Choroid plexus epithelial cell (primary cell): ENCODE data around the genes FOXN1 and SDF2.

GRCh38 chr17:28266230-28266572 is 52.8 kb upstream of the TMEM97 start:
- RRBS: no CpG with 5 or more reads among the region's 16 CpGs

DNA sequence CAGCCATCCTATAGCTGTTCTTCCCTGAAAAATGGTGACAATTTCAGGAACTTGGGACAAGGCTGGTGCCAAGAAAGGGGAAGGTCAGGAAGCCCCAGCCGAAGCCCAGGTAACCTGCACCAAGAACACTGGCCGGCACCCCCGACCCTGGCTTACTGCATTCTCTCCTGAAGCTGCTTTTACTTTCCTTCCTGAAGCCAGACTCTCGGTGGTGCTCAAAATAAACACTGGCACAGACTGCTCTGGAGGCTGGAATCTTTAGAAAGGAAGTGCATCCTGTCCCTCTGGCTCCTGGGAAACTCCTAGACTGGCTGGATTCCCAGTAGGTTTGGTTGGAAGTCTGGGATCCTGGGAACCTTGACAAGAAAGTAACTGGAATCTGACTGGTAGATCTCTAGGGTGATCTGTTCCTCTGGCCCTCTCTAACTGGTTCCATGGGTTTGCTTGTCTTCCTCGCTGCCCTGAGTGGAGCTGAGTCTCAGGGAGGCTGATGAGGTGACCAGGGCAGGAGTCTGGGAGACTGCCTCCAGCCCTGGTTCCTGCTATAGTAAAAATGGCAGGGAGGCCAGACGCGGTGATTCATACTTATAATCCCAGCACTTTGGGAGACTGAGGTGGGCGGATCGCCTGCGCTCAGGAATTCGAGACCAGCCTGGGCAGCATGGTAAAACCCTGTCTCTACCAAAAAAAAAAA is 3.0 kb downstream of the TNFAIP1 start:
- RRBS: no CpG with 5 or more reads among the region's 11 CpGs

DNA sequence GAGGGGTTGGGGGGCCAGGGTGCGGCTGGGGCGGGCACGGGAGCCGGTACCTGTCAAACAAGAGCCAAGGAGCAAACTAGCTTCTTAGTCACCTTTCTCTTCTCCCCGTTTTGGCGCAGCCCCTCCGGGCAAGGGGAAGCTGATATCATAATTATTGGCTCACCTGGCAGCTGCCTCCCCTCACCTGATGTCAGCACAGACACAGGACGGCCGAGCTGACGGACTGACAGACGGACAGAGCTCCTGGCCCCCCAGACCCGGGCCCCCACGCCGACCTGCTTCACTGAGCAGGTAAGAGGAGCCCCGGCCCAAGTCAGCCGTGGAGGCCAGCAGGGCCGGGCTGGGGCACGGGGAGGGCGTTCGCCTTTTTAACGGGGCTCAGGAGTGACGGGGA is at the start of gene FOXN1:
Gene FOXN1 (plus strand): TSS at position 196 of the 394 bp plus-strand sequence.
- RRBS: 78% methylated on average over 8 of the region's 22 CpGs

DNA sequence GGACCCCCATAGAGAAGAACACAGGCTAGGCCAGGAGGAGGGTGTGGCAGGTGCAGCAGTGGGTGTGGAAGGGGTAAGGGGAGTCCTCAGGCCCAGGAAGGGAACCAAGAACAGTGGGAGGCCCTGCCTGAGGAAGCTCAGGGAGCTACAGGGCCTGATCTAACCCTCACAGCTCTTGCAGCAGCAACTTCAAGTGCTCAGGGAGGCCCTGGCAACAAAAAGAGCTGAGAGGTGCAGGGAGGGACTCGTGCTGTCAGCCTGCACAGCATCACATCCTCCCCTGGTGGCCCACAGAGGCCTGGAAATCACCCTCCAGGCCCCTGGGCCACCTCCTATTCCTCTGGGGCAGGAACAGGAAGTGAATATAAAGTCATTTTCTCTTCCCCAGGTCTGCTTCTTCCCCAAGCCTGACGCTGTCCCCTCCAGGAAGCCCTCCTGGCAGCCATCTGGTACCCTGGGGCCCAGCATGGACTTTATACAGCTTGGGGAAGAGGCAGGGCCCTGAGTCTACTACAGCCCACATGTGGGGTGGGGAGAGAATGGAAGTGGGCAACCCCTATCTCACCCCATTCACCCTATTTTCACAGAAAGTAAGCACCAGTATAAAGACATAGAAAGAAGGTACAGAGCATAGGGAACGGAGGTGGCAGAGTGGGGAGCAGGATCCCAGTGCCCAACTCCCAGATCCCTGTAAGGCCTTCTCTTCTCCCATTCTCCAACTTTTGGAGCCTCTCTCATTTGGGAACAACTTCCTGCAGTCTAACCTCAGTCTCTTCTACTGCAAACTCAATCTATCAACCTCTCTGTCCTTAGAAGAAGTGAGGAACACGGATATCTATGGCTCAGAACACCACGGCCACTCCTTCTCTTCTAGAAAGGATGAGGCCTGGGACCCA is 2.6 kb downstream of the UNC119 start:
- RRBS: no CpG with 5 or more reads among the region's 5 CpGs

GRCh38 chr17:28631595-28632142 is 13.3 kb downstream of the BLTP2 start:
- RRBS: no CpG with 5 or more reads among the region's 6 CpGs

- RRBS: 2% methylated on average over 16 of the region's 37 CpGs
Observed at GRCh38 chr17:28645253-28645828, 383 bp upstream of the BLTP2 start.

DNA sequence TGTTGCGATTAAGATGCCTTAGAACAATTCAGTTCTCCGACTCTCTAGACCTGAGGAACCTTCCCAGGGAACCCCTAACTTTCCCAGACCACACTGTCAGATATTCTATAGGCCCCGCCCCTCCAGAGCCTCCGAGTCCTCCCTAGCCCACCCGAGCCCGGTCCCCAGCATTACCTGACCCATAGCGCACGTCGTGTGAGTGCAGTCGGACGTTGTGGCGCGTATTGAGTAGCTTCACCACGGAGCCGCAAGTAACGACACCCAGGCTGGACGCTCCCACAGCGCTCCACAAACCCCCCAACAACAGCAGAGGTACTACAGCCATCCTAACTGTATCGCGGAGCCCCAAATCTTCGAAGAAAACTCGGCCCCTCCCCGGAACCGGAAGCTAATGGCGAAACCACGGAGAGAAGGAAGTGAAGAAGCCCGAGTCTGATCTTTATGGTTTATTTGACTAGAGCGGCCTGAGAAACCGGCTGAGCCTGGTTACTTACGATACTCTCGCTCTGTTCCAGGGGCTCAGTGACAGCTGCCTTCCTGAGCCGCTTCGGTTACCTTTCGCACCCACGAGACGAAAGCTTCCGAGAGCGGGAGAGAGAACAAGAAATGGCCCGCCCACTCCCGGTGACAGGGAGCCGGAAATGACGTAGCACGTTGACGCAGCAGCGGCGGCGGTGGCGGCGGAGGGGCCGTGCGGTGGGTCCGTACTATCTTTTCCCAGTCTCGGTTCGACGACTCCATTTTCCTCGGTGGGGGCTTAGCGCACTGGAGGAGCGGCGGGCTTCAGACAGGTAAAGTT is at the start of gene SDF2:
Gene SDF2 (minus strand): TSS at position 355 of the 799 bp plus-strand sequence.
- RRBS: 1% methylated on average over 5 of the region's 59 CpGs

DNA sequence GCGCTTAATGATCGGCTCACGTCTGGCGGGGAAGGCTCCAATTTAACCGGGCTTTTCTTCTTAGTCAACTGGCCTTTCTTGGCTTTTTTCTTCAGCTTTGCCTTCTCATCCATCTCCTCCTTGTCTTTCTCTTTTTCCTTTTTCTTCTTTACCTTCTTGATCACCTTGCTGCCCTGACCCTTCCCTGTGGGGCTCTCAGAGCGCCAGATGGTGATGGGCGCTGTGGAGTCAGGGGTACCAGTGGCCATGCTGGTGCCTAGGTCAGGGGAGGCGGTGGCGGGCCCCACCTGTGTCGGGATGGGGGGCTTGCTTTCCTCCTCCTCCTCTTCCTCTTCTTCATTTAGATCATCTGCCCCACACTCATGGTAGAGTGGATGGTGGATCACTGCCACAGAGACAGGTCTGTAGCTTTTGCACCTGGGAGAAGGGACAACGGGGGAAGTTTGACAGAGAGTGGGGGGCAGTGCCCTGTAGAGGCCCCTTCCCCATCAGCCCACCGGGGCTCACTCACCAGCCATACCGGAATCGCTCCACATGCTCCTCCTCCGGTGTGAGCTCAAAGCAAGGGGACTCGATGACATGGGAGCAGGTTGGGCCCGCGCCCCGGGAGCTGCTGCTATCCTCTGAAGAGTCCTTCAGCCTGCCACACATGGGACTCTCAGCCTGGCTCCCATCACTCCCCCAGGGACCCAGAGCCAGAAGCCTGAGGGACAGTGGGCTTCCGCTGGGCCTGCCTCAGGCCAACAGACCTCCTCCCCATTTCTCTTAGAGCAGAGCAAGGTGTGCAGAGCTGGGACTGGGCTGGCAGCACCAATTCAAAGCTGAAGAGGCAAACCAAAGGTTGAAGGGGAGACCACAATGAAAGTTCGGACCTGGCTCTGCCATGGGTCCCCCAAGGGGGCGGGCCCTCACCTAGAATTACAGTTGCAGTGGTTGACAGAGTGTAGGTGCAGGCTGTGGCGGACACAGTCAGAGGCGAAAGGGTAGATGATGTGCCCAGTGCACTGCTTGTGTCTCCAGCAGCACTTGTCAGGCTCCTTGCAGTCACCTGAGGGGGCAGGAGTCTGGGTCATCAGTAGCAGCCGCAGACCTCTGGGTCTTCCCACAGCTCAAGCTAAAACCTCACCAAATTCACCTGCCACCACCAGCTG is 7.5 kb downstream of the PROCA1 start:
- RRBS: 92% methylated on average over 8 of the region's 25 CpGs

DNA sequence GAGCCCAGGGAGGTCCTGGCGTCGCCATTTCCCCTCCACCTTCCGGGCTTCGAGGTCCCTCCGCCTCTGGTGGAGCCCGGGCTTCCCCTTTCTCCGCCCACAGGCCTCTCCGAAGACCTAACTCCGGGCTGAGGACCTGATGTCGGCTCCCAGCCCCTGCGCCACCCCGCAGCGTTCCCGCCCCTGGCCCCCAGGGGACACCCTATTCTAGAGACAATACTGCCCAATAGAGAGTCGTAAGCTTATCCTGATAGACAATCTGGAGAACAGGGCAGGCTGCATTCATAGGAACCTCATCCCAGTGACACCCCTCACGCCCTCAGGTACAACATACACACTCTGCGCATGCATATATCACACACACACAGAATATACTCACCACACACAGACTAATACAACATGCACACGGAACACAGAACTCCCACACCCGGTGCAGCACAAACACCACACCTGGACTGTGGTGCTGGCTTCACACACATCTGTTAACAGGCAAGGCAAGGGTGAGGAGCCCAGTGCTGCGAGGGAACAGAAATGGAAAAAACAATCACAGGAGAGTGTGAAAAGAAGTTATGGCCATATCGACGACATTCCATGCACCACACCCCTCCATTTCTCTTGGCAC is 693 bp upstream of the PROCA1 start:
- RRBS: no CpG with 5 or more reads among the region's 22 CpGs

GRCh38 chr17:28722695-28723955 is 2.9 kb downstream of the TLCD1 start:
- RRBS: no CpG with 5 or more reads among the region's 11 CpGs

DNA sequence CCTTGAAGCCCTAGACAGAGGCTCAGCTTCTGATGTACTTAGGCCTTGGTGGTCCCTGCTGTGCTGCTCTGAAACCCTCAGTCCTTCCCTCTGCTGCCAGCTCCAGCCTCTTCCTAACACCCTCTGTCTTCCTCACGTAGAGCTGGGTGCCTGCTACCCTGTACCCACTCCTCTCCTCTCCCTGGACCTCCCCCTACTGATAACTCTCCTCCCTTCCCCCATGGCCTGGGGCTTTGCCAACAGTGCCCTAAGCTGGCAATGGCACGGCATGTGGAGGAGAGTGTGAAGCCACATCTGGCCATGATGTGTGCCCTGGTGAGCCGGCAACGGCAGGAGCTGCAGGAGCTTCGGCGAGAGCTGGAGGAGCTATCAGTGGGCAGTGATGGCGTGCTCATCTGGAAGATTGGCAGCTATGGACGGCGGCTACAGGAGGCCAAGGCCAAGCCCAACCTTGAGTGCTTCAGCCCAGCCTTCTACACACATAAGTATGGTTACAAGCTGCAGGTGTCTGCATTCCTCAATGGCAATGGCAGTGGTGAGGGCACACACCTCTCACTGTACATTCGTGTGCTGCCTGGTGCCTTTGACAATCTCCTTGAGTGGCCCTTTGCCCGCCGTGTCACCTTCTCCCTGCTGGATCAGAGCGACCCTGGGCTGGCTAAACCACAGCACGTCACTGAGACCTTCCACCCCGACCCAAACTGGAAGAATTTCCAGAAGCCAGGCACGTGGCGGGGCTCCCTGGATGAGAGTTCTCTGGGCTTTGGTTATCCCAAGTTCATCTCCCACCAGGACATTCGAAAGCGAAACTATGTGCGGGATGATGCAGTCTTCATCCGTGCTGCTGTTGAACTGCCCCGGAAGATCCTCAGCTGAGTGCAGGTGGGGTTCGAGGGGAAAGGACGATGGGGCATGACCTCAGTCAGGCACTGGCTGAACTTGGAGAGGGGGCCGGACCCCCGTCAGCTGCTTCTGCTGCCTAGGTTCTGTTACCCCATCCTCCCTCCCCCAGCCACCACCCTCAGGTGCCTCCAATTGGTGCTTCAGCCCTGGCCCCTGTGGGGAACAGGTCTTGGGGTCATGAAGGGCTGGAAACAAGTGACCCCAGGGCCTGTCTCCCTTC is 5.3 kb downstream of the TRAF4 start:
- RRBS: 23% methylated on average over 2 of the region's 26 CpGs

DNA sequence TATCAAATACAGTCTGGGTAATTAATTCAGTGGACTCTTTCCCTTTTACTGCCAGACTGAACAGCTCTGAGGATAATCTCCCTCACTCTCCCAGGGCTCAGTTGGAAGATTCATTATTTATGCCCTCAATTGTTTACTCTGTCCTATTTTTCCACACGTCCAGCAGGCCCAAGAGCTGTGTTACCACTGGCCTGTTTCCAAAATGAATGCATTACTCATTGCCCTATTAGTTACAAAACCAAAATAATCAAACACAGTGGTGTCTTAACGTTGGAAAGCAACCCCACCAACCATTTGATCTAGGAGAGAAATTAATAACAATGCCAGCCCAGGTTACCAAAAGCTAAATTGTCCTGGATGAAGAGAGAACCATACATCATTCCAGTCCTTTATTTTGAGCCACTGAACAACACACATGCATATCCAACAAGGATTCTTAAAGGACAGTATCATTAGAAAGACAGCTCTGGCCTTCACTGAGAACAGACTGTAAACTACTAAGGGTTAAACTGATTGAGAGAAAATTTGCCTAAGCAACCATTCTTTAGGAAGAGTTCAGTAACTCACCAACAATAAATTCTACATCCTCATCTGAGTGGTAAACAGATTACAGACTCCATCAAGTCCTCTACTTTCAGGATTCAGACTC is 34.5 kb downstream of the FAM222B start:
- RRBS: no CpG with 5 or more reads among the region's 2 CpGs

DNA sequence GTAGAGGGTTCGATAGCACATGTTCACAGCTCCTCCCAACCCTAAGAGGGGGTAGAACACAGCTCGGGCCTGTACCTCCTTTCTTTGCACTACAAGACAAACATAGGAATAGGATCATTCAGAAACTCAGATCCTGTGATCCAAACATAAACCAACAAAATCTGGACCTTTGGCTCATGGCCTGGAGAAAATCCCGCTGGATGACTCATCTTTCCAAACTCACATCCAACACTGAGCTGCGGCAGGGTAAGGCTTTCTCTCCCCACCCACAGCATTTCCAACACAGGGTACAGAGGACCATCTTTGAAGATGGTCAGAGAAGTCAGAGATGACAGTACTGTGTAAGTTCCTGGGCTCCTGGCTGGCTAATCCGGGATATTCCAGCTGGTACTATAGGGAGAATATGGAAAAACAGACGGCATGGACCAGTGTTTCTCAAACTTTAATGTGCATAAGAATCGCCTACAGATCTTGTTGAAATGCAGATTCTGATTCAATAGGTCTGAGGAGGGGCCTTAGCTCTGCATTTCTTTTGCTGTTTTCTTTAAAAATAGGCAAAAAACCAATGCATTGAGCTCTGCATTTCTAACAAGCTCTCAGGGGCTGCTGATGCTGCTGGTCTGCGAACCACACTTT is 6.0 kb upstream of the DHRS13 start:
- RRBS: no CpG with 5 or more reads among the region's 8 CpGs

DNA sequence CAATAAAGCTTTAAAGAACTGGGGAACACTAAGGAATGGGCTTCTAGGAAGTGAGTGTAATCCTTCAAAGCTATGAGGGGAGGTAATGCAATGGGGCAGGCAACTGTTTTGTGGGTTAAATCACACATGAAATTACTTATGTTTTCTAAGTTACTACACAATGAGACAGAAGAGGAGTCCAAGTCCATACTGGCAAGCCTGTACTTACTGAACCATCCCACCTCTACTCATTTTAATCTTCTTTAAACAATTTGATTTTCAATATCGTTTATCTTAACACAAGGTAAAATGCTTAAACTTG is 21.0 kb downstream of the PHF12 start:
- RRBS: no CpG with 5 or more reads among the region's 1 CpG

GRCh38 chr17:28948620-28949642 is 2.4 kb downstream of the PHF12 start:
- RRBS: under 1% methylated on average over 3 of the region's 46 CpGs

DNA sequence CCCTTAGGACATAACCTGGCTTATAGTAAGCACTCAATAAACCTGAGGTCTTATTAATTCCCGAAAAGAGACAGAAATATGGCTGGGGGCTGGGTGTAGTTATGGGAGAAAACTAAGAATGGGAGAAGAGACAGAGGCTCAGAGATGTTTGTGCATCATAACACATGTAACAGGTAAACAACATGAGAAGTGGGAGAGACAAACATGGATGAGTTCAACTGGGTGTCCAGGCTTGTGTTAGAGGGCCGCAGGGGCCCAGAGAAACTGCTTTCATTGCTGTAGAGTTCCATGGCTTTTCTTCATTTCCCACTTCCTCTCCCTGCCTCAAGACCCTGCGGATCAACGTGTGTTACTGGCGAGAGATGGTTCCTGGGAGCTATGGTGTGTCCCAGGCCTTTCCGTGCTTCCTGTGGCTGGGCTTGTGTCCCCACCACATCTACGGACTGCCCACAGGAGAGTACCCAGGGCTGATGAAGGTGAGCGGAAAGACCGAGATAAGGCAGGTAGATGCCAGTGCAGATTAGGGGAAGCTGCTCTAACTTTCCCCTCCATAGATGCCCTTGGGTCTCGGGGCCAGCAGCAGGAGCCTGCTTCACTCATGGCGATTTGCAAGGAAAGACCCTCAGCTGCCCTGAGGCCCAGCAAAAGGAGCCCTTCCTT is 11.4 kb downstream of the PIPOX start:
- RRBS: no CpG with 5 or more reads among the region's 11 CpGs

DNA sequence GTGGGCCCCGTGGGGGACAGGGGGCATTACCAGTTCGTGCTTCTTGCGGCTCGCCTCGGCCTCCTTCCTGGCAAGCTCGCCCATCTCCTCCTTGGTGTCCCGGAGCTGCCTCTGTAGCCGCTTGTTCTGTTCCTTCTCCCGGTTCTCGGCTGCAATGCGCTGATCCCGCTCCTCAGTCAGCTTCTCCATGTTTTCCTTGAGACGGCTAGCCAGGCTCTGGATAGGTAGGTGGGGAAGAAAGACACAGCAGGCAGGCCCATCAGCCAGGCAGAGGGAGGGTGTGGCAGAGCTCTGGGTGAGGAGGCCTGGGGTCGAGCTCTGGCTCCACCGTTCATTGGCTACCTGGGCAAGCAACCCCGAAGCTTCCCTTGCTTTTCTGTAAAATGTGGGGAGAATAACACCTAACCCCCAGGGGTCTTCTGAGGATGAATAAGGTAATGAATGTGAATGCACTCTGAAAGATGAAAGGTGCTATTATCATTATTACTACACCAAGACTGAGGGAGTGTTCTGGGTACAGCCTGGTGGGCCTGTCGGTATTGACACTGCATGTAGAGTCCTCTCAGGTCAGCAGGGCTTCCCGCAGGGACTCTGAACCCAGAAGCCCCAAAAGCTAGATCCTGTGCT is 44.1 kb downstream of the PIPOX start:
- RRBS: no CpG with 5 or more reads among the region's 18 CpGs

GRCh38 chr17:29089737-29090232 is 46.8 kb downstream of the PIPOX start:
- RRBS: 83% methylated on average over 5 of the region's 15 CpGs

- RRBS: no CpG with 5 or more reads among the region's 13 CpGs
Observed at GRCh38 chr17:29093787-29094276, 50.9 kb downstream of the PIPOX start.

GRCh38 chr17:29108624-29109150 is 65.7 kb downstream of the PIPOX start:
- RRBS: no CpG with 5 or more reads among the region's 9 CpGs